Glomerular endothelial cell (primary cell): ENCODE measurements around the gene RNF11.

DNA sequence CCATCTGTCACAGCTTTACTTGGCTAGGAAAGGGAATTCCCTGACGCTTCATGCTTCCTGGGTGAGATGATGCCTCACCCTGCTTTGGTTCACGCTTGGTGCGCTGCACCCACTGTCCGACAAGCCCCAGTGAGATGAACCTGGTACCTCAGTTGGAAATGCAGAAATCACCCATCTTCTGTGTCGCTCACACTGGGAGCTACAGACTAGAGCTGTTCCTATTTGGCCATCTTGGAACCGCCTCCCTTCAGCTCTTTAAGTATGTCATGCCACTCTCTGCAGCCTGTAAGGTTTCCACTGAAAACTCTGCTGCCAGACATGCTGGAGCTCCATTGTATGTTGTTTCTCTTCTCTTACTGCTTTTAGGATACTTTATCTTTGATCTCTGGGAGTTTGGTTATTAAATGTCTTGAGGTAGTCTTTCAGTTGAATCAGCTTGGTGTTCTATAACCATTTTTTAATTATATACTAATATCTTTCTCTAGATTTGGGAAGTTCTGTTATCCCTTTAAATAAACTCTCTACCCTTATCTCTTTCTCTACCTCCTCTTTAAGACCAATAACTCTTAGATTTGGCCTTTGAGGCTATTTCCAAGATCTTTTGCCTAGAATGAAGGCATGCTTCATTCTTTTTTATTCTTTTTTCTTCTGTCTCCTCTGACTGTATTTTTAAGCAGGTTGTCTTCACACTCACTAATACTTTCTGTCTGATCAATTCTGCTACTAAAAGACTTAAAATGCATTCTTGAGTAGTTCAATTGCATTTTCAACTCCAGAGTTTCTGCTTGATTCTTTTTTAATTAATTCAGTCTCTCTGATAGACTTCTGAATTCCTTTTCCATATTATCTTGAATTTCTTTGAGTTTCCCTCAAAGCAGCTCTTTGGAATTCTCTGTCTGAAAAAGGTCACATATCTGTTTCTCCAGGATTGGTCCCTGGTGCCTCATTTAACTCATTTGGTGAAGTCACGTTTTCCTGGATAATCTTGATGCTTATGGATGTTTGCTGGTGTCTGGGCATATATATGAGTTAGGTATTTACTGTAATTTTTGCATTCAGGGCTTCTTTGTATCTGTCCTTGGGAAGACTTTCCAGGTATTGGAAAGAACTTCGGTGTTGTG is 67.5 kb downstream of the FAF1 start:
- RAMPAGE, long total RNA, result no peak

- RAMPAGE, long total RNA, result no peak
These were observed 32.2 kb downstream of the FAF1 start for GRCh38 chr1:50927643-50928548.

DNA sequence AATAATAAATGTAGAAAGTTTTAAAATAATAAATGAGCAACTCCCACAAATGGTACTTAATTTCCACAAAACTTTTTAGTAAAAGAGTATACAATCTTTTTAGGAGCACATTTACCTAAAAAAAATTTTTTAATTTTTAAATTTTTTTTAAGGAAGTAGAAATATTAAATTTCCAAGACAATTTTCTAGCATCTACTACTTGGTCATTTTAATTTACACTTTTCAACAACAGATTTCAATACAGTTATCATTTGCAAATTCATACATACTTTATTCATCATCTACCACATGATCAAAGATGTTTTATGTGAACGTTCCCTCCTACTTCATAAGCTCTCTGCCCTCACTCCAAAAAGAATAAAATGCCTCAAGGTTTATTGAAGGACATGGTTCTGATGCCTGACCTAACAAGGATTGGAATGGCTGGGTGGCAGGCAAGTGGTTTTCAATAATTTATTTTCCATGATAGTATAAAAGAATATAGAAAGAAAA is 5.3 kb downstream of the CDKN2C start:
- RAMPAGE, long total RNA, result no peak

DNA sequence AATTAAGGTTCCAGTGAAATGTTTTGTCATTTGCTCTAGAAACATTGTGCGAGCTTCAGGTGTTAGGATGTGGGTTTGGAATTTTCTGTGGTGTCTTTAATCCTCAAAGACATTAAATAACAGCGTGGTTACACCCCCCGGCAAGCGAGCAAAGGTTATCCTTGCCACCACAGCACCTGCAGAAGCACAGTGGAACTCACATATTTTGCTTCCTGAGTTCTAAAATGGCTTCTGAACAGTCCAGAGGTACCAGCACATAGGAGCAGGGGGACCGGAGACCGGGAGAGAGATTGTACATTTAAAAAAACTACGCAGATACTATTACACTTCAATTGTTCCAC is 8.7 kb downstream of the CDKN2C start:
- RAMPAGE, long total RNA, result no peak

GRCh38 chr1:51235455-51236126 is 482 bp upstream of the RNF11 start:
- RAMPAGE, long total RNA, result no peak

DNA sequence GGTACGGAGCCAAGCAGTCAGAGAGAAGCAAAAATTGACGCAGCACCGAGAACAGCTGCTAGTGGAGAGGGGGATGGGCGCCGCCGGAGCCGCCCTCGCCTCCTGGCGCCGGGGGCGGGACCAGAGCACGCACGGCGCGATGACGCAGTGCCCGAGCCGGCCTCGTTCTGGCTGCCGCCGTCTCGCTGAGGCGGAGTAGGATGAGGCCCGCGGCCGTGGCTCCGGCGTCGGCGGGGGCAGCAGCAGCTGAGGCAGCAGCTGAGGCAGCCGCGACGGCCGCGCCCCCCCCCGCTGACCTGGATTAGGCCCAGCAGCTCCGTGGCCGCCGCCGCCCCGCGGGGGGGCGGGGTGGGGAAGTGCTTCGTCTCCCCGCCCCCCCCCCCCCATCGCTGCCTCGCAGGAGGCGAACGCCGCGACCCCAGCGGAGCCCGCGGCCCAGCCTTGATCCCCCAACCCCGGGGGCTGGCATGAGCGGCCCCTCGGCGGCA is at the start of gene RNF11:
Gene RNF11, plus strand, starts transcription at position 147 of the 488 bp plus-strand sequence.
- RAMPAGE, long total RNA, result no peak

DNA sequence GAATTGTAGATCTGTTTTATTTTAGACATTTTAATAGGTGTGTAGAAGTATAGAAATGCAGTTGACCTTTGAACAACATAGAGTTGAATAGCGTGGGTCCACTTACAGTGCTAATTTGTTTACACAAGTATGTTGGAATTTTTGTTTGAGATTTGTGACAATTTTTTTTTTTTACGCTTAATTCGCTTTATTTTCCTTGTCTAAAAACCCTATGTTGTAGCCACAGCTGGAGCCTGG is 14.2 kb downstream of the RNF11 start:
- RAMPAGE, long total RNA, result no peak

DNA sequence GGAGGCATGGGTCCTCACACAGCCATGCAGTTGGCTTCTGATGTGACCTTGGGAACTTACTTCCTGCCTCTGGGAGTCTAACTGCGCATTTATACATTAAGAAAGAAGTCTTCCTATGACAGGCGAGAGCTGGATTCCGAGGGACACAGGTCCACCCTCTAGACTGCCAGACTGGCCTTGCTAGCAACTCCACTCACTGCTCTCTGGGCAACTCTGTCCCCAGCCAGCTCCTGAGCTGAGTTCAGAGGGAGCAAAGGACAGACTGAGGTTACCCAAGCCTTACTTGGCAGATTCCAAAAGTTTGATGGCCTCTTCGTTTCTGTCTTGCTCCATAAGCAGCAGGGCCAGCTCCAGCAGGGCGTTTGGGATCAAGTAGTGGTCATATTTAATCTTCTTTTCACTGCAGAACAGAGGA is 41.8 kb downstream of the TTC39A start:
- RAMPAGE, long total RNA, result no peak

DNA sequence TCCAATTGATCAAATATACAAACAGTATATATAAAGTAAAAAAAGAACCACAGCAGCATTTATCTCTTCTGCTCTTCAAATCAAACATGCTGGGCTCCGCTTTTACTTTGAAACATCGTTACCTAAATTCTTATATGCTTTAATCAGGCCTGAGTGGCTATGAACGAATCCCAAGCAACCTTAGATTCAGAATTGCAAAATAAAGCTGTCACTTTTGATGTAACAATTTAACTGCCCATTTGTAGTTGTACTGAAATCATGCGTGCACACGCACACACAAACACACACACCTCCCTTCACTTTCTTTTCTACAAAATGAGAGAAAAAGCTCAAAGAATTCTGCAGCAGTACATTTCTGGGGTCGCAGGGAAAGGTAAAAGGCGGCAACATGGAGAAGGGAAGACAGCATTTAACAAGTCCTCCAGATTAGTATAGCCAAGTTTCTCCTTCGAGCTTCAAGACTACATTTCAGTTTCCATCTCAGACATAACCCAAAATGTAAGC is 92.1 kb upstream of the TTC39A start:
- RAMPAGE, long total RNA, result no peak

DNA sequence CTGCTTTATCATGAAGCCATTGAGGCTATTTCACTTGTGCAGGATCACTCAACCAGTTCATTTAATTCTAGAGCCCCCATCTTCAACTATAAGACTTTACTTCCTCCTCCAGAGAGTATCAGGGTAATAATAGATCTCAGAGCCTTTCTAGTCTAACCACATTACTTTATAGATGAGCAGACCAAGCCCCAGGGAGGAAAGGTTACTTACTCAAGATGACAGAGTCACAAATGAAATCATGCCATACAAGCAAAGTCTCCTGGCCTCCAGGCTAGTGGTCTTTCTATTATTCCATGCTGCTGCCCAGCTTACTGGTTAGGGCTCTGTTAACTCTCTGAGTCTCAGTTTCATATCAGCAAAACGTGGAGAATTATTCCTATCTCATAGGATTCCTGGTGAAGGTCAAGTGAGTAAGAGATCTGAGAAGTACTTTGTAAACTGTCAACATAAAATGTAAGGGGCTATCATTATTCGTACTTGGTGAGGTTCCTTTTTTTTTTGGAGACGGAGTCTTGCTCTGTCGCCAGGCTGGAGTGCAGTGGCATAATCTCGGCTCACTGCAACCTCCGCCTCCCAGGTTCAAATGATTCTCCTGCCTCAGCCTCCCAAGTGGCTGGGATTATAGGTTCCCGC is 46.4 kb upstream of the OSBPL9 start:
- RAMPAGE, long total RNA, result no peak

- RAMPAGE, long total RNA, result no peak
These were observed 31.5 kb downstream of the OSBPL9 start for GRCh38 chr1:51648233-51648936.

DNA sequence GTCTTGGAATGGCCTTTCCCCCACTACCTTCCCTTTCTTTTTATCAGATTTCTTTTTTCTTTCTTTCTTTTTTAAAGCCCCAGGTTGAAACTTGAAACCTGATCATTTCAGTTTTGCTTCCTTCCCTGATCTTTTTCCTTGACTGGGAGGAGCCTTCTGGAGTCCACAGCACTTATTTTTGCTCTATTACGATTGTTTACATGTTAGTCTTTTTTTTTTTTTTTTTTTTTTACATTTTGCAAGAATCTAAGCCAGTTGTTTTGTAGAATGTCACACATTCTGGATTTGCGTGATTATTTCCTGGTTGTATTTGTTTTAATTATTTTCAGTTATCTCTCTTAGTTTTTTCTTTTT is 32.6 kb downstream of the OSBPL9 start:
- RAMPAGE, long total RNA, result no peak

DNA sequence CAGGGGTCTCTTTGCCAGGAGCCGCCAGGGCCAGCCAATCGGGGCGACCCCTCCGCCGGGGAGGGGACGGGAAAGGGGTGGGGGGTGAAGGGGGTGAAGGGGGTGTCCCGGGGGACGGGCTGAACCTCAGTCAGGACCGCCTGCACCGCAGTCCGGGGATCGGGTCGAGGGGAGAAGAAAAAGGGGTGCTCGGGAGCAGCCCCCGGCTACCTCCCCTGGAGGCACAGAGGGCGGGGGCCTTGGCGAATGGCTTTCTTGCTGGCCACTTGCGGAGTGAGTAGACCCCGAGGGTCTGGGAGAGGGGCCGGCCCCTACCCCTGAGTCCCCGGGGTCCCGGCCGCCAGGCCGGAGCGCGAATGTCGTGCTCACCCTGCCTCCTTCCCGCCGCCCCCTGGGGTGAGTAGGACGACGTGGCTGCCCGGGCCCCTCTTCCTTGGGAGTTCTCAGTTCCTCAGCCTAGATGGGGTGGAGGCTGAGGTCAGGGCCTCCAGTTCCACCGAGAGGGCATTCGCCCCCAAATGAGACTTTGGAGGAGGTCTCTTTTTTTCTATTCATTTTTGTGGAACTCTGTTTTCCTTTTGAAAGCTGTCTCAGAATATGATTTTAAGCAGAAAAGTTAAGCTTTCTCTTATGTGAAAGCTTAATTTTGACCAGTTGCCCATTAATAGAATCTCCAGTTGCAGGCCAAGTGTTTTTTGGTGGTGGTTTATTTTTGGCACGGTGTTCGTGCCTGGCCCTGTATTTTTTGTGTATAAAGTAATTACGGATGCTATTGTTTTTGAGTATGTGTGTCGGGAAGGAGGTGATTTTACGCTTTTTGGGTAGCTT is 113.1 kb downstream of the OSBPL9 start:
- RAMPAGE, long total RNA, result no peak

DNA sequence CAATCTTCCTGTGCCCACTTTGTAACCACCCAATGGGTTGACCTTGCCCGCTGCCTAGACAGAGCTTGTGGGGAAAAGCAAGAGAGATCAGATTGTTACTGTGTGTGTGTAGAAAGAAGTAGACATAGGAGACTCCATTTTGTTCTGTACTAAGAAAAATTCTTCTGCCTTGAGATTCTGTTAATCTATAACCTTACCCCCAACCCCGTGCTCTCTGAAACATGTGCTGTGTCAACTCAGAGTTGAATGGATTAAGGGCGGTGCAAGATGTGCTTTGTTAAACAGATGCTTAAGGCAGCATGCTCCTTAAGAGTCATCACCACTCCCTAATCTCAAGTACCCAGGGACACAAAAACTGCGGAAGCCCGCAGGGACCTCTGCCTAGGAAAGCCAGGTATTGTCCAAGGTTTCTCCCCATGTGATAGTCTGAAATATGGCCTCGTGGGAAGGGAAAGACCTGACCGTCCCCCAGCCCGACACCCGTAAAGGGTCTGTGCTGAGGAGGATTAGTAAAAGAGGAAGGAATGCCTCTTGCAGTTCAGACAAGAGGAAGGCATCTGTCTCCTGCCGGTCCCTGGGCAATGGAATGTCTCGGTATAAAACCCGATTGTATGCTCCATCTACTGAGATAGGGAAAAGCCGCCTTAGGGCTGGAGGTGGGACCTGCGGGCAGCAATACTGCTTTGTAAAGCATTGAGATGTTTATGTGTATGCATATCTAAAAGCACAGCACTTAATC is 15.8 kb upstream of the RAB3B start:
- RAMPAGE, long total RNA, result no peak

DNA sequence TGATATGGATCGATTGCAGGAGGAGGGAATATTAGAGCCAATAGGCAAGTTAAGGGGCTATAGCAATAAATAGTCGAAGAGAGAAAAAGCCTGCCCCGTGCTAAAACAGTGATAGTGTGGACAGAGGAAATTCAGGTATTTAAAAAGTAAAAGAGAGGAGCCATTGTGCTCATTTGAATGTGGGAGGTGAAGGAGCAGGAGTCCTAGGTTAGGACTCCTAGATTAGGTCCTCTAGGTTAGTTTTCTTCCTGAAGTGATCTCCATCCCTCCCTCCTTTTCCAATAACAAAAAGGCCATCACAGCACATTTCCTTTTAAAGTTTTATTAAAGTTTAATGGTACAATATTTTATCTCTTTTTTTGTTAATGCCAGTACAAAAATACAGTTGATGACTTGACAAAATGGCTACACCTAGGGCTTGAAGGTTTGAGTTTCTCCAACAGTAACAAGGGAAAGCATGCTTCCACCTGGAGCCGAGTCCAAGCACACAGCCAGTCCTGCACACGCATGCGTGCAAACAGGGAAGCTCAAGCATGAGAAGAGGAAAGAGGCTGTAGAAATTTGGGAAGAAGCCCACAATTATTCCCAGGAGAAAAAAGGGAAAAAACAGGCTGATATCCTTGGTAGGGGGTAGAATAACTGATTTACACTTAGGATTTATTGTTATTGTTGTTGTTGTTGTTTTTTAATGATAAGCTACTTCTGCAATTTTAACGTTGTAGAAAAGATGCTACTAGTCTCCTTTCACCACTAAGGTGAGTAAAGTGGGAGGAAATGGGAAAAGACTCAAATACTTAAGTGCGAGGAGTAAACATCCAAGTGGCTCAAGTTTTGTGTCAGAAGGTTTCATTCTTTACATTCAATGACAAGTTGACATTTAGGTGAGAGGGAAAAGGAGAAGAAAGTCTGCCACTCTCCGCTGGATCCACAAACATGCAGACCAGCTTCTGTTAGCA is 13.5 kb downstream of the KTI12 start:
- RAMPAGE, long total RNA, result no peak

DNA sequence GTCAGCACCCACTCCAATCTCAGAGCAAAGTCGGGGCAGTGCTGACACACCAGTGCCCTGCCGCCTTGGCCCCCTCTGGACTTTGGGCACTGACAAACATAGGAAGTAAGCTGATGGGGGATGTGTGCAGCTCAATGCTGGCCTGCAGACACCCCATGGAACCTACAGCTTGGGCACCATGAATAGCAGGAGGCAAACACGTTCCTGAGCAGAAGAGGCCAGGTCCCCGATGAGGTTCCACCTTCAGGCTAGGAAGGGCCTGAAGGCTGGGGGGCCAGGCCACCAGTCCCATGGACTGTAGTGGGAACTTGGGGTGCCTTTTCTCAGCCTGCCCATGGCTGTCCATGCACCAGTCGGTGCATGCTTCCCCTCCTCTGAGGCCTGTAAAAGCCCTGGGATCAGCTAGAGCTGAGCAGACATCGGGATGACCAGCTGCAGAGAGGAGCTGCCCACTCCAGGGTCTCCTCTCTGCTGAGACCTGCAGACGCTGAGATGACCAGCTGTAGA is 60.1 kb downstream of the CC2D1B start:
- RAMPAGE, long total RNA, result no peak

DNA sequence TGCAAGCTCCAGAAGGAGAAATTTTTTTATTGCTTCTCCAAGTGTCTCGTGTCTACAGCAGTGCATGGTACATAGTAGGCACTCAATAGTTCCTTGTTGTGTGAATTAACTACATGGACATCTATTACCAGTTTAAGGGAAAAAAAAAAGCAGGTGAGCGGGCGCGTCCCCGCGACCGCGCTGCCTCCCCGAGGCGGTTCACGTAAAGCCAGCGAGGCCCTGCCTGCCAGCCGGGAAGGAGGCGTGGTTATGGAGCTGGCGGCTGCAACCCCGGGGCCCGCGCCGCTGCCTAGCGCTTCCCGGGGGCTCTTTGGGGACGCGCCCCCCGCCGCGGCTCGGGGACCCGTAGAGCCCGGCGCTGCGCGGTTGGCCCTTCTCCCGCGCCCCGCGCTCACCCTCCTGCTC is 2.3 kb upstream of the CC2D1B start:
- RAMPAGE, long total RNA, result no peak

DNA sequence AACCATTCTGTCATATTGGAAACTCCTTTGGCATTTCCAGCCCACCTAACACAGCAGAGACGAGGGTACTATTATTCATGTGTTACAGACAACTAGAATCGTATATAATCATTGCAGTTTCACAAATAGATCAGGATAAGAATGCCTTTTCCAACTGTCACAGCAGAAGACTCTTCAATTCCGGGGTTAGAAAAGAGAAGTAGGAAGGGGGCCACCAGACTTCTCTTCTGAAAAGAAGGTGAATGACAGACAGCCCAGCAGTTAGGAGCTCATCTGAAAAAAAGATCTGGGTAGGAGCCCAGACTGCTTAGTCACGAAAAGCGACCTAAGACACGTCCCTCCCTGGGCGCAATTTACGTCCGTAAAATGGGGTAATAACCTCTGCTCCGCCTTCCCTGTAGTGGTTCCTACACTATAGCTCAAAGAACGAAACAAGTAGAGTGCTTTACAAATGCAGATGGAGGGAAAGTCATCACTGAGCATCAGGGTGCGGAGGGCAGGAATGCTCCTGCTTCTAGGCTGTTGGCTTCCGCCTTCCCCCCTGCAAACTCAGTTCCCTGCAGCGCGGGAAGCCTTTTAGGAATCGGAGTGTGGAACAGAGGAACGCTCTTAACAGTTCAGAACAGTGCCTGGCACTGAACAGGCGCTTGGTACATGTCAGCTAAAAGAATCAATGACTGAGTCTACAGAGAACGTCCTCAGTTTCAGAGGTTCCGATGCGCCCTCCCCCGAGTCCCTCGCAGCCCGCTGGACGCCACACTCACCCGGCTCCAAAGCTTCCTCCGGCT is 547 bp downstream of the ORC1 start:
- RAMPAGE, long total RNA, result no peak

GRCh38 chr1:52659781-52660310 is 26.9 kb downstream of the SHISAL2A start:
- RAMPAGE, long total RNA, result no peak

DNA sequence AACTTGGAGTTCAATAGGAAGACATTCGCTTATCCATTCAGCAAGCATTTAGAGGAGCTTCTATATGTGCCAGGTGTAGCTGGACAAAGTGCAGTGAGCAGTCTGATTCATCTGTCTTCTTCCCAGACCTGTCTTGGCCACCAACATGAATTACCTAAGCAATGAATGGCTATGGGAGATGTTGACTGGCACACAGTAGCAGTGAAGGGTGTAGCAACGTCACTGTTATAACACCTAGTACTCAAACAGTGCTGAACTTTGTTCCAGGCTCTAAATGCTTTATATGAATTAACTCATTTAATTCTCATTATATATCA is 499 bp upstream of the COA7 start:
- RAMPAGE, long total RNA, result no peak